GM12891 (cell line): Measurements from ENCODE around the genes CHTOP and TPM3.

DNA sequence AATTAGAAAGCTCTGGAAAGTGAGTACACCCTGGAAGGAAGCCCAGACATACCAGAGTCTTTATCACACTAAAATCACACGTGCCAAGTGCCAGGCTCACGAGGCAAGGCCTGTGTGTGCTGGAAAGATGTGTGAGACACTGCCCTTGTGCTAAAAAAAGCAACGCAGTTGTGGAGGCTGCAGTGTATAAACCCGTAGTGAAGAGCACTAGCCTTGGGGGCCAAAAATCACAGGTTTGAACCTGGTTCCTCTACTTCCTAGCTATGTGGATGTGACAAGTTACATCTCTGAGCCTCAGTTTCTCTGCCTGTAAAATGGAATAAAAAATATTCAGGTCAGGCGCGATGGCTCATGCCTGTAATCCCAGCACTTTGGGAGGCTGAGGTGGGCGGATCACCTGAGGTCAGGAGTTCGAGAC is 28.4 kb upstream of the S100A7 start:
- RRBS, result no CpG with 5 or more reads among the region's 8 CpGs

DNA sequence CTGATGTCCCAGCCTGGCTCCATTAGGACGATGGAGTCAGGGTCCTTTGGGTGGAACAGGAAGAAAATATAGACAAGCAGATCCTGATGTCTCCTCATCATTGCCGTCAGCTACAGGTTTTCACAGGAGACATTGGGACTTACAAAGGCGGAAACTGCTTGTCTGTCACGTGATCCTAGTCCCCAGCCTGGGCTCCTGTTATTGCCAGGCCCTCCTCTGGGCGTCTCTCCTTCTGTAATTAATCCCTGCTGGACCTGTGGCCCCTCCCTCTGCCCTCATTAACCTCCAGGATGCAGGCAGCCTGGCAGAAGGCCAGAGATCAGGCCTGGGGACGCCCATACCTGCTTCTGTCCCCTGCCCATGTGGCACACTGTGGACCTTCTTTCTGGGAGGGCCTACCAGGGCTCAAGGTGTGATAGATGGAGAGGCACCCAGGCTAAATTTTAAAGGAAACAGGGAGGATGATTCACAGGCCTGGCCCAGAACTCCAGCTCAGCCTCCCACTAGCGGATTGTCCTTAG is 2.4 kb downstream of the S100A5 start:
- RRBS, result no CpG with 5 or more reads among the region's 7 CpGs

DNA sequence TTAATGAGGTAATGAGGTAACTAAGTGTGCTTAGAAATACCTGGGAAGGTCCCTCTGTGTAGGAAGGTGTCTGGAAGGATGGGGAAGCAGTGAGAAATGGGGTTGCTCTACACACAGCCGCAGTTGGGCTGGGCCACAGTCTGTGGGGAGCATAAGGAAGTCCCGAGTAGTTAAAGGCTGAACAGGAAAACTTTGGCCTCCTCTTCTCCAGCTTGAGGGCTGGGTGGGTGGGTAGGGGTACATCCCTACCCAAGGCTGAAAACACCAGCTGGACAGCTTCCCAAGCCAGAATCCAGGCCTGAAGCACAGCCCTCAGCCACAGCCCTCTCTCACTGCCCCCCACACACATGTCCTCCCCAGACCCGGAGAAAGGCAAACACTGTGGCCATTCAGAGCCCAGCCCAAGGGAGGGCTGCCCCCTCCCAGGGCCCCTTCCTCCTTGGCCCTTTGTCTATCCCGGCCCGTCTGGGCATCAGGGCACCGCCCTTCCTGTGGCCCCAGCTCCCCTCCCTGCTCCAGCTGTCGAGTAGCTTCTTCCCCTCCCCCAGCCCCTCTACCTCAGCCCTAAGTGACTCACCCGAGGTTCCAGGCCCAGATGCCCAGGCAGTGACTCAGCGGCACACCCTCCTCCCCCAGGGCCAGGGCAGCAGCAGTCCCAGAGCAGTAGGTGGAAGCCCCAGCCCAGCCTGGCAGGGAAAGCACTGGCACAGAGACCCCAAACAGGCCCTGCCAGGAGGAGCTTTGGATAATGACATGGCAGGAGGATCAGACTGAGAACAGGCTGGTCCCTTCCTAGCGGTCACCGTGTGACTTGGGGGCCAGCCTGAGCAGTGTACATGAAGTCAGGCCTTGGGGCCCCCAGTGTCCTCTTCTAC is 718 bp upstream of the S100A2 start:
- RRBS, result 3% methylated on average over 2 of the region's 11 CpGs

DNA sequence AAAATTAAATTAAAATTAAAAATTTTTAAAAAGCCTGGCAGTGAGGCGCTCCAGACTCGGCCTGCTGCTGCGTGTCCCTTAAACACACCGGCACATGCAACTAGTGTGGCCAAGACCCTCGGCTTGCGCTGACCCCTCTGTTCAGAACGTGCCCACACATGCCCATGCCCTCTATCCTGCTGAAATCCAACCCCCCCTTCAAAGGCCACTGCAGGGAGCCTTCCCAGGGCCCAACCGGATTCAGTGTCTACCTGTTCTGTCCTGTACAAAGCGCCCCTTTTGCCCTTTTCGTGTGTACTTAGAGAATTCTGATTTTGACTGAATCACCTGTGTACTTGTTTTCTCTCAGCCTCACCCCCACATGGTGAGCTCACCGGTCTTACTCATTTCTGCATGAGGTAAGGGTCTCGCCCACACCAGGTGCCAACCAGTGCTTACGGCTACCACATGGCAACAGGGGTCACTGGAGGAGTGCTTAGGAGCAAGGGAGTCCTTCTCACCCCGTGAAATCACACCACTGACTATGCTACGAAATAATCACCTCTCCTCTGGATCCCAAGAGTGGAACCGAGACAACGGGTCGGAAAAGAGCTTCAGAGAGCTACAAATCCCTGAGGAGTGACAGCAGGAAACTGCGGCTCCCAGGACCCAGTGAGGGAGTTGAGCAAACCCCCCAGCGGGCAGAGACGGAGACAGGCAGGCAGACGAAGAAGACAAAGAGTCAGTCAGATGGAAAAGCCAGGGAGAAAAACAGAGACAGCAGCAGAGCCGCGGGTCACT is 2.1 kb upstream of the S100A2 start:
- RRBS, result no CpG with 5 or more reads among the region's 24 CpGs

DNA sequence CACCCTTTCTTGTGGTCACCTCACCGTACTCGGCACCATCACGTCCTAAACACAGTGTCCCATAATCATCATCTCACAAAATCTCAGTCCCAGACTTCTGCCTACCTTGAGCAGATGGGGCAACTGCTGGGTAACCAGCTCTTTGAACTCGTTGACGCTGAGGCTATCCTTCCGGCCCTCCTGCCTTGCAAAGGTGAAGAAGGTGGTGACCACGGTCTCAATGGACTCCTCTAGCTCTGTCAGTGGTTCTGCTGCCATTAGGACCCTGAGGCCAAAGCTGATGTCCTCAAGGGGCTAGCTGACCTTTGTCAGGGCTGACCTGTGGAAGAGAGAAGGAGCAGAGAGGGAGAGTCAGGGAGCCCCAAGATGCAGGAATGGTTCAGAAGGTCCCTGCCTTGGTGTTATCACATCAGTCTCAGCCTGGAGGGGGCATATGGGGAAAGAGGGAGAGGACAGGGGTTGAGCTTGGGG is 1.1 kb downstream of the S100A13 start:
- RRBS, result no CpG with 5 or more reads among the region's 7 CpGs

GRCh38 chr1:153633991-153634711 is at the start of gene CHTOP:
TSS of gene CHTOP (plus strand) at chr1:153634066.
- RRBS, result 2% methylated on average over 10 of the region's 52 CpGs

- RRBS, result no CpG with 5 or more reads among the region's 7 CpGs
These were observed 11.7 kb downstream of the CHTOP start for GRCh38 chr1:153645248-153646374.

- RRBS, result no CpG with 5 or more reads among the region's 7 CpGs
These were observed 14.9 kb downstream of the NPR1 start for GRCh38 chr1:153693325-153693889.

DNA sequence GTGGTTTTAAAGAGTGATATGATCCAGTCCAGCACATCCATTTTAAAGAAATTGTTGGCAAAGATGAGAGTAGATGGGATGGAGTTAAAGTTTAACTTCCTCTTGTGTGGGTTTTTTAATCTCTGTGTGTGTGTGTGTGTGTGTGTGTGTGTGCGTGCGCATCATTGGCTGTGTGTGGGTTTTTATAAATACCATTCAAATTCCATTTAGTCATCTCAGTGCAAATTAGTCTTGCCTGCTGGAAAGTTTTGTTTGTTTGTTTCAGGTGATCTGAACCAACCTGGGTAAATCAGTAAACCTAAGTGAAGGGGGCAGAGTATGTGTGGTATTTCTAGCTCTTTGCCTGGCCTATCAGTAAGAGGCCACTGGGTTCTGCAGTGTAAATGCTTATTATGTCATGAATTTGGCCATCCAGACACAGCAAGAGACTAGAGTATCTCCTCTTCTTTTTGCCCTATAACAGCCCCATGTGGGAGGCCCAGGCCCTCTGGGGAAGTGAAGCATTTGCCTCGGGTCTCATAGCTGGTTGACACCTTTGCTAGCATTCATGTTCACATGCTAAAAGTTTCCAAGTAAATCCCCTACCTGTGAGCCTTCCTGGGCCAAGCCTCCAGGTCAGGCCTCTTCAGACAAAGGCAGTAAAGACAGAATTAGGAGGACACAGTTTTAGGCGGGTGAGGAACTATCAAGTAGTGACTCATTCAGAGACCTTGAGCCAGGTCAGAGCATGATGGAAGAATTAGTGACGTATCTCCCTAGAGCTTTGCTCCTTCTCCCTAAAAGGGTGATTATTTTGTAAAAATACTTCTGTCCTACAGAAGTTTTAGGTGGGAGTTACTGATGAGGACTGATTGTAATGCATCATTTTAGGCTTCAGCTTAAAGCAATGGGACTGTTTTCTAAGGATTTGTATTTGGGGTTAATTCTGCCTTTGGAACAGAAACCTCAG is 14.8 kb downstream of the INTS3 start:
- RRBS, result no CpG with 5 or more reads among the region's 5 CpGs

DNA sequence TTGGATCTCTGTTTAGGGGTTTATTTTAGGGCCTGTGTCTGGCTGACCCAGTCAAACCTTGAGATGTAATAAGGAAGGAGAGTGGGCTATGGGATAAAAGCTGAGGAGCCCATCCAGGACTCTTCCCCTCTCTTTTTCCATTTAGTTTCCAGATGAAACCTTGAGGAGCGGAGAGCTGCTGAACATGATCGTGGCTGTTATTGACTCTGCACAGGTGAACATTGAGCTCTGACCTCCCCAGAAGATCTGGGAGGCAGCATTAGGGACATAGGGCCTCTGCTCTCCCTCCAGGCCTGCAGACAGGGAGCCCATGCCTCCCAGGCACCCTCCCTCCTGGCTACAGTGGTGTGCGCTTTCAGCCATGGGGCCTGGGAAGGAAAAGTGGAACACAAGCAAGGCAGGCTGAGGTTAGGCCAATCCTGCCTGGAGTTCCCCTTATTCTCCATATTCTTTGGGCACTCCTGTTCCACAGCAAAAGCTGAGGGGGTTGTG is 6.4 kb upstream of the SLC27A3 start:
- RRBS, result no CpG with 5 or more reads among the region's 3 CpGs

DNA sequence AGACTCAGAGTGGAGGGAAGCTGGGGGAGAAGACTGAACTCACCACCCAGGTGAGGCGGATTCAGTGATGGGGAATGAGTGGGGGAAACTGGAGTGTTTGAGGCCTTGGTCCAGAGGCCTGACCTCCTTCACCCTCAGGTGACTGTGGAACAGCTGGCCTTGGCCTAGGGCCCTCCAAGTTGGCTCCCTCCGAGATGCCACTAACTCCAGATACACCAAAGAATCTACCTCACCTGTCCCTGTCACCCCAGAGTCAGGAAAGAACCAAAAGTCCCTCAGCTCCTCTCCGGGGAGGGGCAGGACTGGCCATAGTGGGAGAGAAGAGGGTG is 27.3 kb downstream of the SLC27A3 start:
- RRBS, result no CpG with 5 or more reads among the region's 3 CpGs

DNA sequence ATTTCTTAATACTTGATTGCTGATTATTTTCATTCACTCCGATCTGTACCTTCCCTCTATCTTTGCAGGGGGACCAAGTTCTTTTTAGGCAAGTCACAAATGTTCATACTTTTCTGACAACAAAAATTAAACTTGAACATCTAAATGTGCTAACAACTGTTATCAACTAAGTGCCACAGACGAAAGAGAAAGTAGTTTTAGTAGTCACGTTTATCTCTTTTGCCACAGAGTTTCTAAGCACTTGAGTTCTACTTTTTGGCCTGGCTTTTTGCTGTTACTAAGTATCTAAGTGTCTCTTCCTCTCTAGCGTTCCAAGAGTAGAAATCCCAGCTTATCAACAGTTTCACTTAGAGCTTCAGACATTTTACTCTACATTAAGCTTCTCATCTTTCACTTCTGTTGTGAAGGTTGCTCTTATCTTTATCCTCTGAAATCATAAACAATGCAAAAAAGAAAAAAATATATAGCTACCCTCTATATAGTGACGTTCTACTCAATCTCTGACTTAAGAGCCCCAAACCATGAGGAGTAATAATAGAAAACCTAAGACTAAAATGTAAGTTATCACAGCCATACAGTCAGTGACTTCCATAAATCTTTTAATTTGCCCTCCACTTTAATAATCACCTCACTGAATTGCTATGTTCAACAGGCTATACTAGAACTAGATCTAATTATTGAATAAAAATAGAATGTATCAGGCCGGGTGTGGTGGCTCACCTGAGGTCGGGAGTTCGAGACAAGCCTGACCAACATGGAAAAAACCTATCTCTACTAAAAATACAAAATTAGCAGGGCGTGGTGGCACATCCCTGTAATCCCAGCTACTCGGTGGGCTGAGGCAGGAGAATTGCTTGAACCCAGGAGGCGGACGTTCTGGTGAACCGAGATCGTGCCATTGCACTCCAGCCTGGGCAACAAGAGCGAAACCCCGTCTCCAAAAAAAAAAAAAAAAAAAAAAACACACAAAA is 34.0 kb downstream of the GATAD2B start:
- RRBS, result no CpG with 5 or more reads among the region's 16 CpGs

DNA sequence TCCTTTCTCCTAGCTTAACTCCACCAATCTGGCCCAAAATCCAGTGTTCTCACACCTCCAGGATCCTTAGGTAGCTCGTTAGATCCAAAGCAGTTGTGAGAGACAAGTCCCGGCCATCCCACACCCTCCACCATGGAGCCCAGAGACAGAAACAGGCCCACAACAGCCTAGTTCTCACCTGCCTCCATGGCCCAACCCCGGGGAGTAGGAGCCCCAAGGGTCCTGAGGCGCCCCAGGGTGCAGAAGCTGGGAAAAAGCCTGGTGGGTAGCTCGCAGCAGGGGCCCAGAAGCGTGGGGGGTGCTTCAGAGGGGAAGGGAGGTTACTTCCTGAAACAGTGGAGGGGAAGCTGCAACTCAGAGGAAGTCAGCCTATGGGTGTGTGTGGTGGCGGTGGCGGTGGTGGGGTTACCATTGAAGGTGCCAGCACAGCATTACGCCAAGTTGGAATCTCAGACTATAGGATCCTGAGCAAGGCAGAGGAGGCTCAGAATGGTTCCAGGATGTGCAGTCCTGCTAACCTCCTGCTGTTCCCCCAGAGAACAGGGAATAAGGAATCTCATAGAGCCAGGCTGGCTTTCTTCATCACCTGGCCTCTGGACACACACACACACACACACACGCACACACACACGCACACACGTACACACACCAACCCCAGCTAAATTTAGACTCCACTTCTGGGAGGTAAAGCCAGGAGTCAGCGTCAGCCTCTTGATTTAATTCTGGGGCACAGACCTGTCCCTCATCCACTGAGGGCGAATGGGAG is 1.4 kb downstream of the DENND4B start:
- RRBS, result 7% methylated on average over 2 of the region's 14 CpGs

DNA sequence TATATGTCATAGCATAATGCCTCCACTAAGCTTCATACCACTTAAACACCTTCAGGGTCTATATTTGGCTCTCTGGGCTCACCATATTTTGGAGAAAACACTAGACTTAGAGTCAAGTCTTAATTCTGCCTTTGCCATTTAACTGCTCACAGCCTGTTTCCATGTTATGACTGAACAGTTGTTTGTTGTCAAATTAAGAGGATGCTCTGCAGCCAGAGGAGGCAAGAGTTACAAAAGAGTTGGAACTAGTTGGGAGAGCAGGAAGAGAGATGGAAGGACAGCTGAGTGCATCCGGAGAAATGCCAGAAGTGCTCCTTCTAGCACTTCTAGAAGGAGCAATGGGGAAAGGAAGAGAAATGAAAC is 1.9 kb downstream of the RAB13 start:
- RRBS, result no CpG with 5 or more reads among the region's 1 CpG

- RRBS, result no CpG with 5 or more reads among the region's 6 CpGs
These were observed 32.8 kb downstream of the TPM3 start for GRCh38 chr1:154158796-154159768.

DNA sequence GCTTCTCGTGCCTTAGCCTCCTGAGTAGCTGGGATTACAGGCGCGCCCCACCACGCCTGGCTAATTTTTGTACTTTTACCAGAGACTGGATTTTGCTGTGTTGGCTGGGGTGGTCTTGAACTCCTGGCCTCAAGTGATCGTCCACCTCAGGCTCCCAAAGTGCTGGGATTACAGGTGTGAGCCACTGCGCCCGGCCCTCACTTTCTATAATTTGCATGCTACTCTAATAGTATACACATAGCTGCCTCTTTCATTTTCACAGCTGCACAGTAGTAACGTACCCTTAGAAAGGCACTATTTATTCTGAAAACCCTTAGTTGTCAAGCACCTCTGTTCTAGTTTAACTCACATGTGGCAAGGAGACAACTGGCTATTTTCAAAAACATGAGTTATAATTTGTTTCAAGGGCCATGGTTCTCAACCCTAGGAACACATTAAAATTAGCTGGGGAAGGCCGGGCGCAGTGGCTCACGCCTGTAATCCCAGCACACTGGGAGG is 17.3 kb downstream of the TPM3 start:
- RRBS, result no CpG with 5 or more reads among the region's 11 CpGs

DNA sequence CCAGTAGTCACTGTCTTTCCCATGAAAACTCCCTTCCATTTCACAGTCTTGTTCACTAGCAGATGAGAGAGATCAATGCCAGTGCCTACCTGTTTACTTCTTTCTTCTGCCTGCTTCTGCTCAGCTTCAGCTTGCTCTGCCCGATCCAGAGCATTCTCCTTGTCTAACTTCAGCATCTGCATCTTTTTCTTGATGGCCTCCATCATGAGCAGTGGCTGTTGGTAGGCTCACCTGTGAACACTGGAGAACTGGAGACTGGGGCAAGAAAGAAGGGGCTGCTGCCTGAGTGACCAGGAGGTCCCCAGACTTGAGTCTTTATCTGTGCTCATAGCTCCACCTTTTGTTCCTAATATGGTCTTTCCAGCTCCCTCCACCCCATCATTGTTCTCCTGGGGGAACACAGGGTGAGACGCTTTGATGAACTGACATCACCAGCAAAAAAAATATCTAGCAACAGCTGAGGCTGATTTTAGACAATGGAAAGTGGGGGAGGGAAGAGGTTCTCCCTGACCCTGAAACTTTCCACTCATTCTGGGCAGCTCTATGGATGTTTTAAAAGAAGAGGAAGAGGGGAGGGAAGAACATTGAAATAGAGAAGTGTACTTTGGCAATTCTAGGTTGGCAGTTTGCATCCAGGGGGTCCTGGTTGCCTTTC is at the start of gene TPM3:
TPM3 (minus strand) TSS at position 288 of the 655 bp plus-strand sequence.
- RRBS, result no CpG with 5 or more reads among the region's 2 CpGs

- RRBS, result no CpG with 5 or more reads among the region's 6 CpGs
These were observed 4.2 kb downstream of the UBAP2L start for GRCh38 chr1:154224910-154225307.

GRCh38 chr1:154330204-154330581 is 4.9 kb downstream of the ATP8B2 start:
- RRBS, result no CpG with 5 or more reads among the region's 7 CpGs

DNA sequence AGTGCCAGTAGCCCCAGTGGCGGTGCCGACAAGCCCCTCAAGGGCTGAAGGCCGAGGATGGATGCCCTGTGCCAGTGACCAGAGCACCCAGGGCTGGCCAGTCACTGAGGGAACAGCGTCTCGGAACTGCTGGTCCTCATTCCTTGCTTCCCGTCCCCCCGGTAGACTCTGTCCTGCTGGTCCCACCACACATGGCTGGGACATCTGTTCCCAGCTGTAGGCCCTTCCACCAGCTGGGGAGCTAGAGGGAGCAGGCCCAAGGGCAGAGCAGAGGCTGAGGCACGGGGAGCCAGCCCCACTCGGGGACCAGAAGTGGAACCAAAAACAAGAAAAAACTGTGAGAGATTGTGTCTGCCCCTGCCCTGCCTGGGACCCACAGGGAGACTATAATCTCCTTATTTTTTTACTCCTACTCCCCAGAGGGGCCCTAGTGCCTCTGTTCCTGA is 23.8 kb downstream of the ATP8B2 start:
- RRBS, result no CpG with 5 or more reads among the region's 9 CpGs